Cardiac atrium fibroblast (primary cell): ENCODE measurements around a stretch of chr22.

DNA sequence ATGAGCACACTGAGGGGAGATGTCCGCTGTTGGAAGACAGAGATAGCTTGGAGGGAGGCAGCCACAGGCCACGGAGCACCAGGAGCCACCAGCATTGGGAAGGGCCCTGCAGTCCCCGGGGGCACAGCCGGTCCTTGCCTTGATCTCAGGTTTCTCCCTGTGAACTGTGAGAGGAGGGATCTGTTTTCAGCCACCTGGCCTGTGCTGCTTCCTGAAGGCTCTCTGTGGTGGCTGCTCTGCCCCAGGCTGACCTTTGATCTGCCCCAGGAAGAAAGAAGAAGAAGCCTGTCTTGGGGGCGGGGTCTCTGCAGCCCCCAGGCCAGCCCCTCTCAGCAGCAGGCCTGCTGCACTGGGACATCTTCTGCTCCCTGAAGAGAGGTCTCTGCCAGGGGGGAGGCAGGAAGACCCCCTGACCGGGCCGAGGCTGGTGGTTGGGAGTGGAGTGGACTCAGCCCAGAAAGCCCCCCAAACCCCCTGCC is 662.8 kb downstream of the TAFA5 start:
- RAMPAGE, long total RNA: no peak

- RAMPAGE, long total RNA: no peak
These were observed 591.8 kb downstream of the BRD1 start for GRCh38 chr22:49235809-49236389.

- RAMPAGE, long total RNA: no peak
These were observed 346.1 kb downstream of the BRD1 start for GRCh38 chr22:49481269-49482290.

DNA sequence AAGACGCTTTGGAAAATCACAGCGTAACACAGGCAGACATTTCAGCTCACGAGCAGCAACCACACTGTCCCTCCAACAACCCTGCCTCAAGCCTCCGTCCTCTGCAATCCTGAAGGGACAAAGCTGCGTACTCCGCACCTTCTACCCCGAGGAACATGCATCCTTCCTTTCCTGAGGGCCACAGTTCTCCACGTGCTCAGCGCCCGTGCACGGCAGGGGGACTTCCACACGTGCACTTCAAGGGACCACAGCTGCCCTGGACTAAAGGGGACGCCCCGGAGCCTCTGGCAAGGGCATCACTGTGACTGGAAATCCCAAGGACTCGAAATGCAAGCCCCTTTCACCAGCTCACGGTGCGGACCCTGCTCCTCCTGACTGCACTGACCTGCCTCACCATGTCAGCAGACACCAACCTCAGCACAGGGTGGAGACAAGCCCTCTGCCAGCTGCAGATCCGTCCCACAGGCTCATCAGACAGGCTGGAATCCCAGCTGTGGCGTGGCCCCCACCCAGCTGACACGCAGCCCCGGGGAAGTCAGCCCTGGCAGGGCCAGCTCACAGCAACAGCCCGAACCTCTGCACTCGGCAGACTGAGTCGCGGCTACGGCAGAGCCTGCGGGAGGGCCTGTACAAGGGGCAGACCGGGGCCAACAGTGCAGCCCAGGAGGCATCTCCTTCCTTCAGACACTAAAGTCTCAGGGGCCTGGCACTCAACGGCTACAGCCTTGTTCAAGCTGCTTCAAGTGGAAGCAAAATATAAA is 36.8 kb downstream of the BRD1 start:
- RAMPAGE, long total RNA: no peak

DNA sequence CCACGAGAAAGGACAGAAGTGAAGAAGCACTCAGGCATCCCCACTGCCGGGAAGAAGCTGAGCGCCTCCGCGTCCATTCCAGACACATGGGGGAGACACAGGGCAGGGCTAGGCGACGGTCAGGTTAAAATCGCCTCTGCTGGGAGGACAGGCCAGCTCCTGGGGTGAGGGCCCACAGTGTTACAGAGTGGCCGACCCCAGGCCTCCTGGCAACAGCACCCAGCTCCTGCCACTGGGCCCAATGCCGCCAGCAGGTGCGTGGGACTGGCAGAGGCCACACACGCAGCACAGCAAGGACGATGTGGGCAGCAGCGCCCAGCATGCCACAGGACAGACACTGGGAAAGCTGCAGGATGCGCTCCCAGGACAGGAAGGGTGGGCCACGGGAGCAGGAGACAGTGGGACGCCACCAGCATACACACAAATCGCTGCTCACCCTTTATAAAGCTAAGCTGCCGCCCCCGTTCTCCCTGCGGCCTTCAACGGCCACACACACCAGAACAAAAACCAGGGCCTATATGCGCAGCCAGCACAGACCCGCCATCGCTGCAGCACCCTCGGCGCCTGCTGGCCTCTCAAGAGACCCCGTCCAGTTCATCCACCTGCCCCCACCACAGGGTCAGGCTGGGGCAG is 26.8 kb downstream of the BRD1 start:
- RAMPAGE, long total RNA: no peak

- RAMPAGE, long total RNA: no peak
These were observed 19.6 kb downstream of the BRD1 start for GRCh38 chr22:49808005-49808523.

DNA sequence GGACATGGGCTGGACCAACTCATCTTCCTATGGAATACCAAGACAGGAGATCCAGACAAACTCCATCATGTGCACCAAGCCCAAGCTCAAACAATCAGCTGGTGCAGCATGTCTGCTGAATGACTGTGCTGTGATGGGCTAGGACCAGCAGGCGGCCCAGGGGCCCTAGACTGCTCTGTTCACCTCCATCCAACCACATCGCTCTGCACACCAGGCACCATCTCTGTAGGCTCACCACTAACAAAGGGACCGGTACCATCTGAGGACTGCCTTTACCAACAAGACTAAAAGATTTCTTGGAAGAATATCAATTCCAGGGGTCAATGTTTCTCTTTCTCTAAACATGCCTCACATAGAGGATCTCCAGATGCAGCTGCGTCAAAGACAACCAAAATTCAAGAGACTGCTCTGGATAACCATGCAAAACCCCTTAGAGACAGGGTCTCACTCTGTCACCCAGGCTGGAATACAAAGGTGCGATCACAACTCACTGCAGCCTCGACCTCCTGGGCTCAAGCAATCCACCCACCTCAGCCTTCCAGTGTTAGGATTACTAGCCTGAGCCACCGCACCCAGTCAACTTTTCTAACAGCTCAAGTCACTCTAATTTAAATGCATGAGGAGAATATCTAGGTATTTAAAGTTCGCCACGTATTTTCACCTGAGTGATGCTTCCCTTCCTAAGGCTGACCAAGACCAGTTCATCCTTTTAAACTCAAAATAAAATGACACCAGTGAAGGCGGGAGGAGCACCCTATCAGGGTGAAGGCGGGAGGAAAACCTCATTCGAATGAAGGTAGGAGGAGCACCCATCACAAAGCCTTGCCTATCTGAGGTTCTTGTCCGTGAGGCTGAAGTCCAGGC is 10.0 kb downstream of the BRD1 start:
- RAMPAGE, long total RNA: no peak

DNA sequence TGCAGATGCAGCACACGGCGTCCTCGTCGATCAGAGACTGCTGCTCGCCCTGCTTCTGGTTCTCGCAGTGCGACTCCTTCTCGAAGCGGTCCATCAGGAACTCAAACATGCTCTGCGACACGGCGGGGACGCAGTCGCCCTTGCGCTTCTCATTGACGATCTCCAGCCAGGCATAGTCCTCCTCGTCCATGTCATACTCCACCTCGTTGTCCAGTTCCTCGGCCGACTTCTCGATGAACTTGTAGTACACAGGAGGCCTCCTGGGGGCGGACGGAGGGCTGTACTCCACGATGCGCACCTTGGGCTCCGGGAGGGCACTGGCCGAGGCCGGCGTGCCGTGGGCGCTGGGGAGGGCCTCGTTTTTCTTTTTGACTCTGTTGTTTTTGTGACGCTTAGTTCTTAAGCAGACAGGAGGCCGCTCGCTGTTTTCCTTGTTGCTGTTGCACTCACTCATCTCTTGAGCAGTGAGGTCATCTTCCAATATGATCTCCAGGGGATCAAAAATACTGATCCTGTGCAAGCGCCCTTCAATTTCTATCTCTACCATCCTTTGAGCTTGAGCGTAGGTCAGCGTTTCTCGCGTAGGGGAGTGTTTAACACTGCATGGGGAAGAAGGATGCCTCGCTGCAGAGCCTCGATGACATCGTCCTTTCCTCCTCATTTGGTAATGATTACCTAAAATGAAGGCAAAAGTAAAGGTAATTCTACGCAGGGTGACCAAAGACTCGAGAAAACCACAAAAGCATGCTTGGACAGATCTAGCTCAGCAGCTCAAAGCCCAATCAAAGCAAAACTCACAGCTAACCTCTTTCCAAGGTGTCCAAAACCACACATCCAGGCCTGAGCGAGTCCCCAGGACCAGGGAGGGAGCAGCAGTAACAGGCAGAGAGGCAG is 3.8 kb downstream of the BRD1 start:
- RAMPAGE, long total RNA: no peak

- RAMPAGE, long total RNA: no peak
These were observed 1.7 kb downstream of the BRD1 start for GRCh38 chr22:49825961-49826369.

GRCh38 chr22:49945672-49945896 is 15.0 kb upstream of the PIM3 start:
- RAMPAGE, long total RNA: no peak

GRCh38 chr22:49950221-49950968 is 10.2 kb upstream of the PIM3 start:
- RAMPAGE, long total RNA: no peak

DNA sequence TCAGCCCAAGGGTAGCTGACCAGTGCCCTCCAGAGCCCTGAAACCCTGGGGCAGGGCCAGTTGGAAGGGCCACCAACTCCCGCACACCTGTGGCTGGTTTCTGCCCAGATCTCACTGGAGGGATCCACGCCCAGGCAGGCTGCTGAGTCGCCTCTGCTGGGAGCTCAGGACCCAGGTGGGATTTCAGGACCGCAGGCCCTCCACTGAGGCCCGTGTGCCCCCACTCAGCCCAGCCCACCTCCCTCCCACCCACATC is 8.9 kb upstream of the PIM3 start:
- RAMPAGE, long total RNA: no peak

DNA sequence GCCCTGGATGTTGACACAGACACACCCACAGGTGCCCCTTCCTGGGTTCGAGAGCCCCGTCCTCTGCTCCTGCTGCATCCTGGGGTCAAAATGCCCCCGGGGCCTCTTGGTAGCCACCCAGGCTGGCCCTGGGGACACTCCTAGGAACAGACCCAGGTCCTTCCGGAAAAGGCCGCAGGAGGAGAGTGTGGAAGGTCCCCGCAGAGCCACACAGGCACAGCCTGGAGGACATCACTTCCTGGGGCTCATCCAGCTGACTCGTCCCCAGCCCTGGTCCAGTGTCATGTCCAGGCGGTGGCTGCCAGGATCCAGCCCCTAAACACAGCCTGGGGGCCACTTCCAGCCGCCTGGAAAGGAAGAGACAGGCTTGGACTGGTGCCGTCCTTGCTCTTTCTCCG is 6.7 kb upstream of the PIM3 start:
- RAMPAGE, long total RNA: no peak

GRCh38 chr22:49962904-49963275 is 2.3 kb downstream of the PIM3 start:
- RAMPAGE, long total RNA: no peak

- RAMPAGE, long total RNA: no peak
These were observed 5.3 kb downstream of the PIM3 start for GRCh38 chr22:49965789-49966309.

GRCh38 chr22:50006321-50006684 is 6.3 kb downstream of the IL17REL start:
- RAMPAGE, long total RNA: no peak

- RAMPAGE, long total RNA: no peak
These were observed 3.3 kb upstream of the SELENOO start for GRCh38 chr22:50197021-50198384.

GRCh38 chr22:50204539-50205402 is 4.0 kb downstream of the SELENOO start:
- RAMPAGE, long total RNA: no peak

- RAMPAGE, long total RNA: no peak
These were observed 4.7 kb downstream of the SELENOO start for GRCh38 chr22:50205403-50206049.

- RAMPAGE, long total RNA: no peak
These were observed 1.3 kb upstream of the MAPK11 start for GRCh38 chr22:50271323-50272134.